ENCODE measurements around a stretch of chr14.

DNA sequence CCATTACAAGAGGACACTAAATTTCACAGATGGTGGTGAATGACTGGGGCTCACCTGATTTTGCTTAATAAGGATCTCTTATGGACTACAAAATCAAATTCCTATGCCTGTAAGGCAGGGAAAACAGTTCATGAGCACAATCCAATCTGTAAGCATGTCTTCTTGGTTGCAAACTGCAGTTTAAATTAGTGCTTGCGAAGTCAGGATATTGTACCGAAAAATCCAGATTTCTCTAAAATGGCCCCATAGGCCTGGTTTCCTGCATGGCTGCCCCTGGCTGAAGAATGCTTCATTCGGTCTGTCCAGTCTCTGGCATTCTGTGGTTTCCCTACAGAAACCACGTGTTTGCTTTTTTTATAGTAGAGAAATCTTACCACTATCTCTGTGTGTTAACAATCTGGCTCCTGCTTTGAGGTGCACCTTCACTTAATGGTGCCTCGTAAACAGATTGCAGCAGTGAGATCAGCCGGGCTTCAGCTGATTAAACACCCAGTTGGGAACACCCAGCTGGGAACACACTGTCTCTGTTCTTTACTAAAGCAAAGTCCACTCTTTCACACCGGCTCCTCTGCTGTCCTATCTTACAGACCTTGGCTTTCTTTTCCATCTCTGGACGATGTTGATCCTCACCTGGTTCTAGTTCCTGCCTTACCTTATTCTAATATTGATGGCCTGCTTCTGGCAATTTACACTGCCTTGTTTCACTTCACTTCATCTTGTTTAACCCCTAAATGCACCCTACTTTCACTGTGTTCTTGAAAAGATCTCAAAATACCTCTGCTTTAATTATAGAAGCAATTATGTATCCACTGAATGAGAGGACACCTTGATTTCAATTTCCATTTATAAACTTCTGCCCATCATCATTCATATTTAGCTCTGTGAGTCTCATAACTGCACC lies 6.7 kb upstream of the DNAAF2 start:
- PRO-cap, 2 experiments, result no peak in any of the 2 experiments
- RAMPAGE, long total RNA, 4 experiments, result no peak in any of the 4 experiments

DNA sequence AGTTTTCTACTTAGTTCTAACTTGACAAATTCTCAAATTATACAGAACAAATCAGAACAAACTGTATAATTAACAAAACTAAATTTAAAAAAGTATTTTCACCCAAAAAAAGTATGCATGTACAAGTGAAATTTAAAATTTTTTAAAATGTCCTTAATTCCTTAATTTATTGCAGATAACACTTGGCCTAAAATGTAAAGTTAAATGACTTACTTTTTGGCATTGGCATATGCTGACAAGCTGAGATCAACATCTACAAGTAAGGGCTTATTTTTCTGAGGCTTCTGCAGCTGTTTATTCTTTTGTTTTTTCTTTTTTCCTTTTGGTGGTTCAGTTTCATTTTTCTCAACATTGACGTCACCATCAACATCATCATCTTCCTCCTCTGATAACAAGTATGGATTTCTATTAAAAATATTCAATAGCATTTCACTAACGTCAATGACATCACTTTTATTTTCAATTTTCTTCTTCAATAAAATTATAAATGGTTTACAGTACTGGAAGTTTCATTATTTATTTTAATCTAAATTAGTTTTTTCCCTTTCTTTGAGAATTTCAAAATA lies 24.1 kb downstream of the NEMF start:
- PRO-cap, 2 experiments, result no peak in any of the 2 experiments
- RAMPAGE, long total RNA, 4 experiments, result no peak in any of the 4 experiments

GRCh38 chr14:49861431-49862030 lies 8.9 kb upstream of the NEMF start:
- PRO-cap, 2 experiments, result peak in 2 of 2 experiments; most common plus-strand start chr14:49861737 (in 2); most common minus-strand start chr14:49861805 (in 2)
- RAMPAGE, long total RNA, 4 experiments, result no peak in any of the 4 experiments

- PRO-cap, 2 experiments, result peak in 1 of 2 experiments; most common minus-strand start chr14:49865499 (in 1)
- RAMPAGE, long total RNA, 4 experiments, result no peak in any of the 4 experiments
Measured at GRCh38 chr14:49865441-49865735, 12.8 kb upstream of the NEMF start.

DNA sequence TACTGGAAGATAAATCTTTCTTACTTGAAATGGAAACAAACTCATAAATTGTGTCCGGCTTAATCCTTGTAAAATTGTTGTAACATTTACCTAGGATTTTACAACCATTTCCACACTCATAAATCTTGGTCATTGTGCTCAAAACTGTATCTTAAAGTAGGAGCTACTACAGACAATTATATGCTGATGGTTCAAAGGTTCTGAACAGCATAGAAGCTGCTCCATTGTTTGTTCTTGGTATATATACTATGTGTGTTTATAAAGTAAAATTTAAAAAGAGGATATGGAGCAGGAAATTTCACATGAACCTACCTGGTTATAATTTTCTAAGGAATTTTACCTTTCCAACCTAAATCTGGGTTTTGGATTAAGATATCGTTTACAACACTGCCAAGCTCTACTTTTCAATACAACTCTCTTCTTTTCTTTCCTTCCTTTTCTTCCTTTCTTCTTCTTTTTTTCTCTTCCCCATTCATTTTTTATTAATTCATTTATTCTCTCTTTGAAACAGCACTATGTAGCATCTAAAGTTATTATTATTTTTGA lies 4.4 kb upstream of the ARF6 start:
- PRO-cap, 2 experiments, result no peak in any of the 2 experiments
- RAMPAGE, long total RNA, 4 experiments, result no peak in any of the 4 experiments

DNA sequence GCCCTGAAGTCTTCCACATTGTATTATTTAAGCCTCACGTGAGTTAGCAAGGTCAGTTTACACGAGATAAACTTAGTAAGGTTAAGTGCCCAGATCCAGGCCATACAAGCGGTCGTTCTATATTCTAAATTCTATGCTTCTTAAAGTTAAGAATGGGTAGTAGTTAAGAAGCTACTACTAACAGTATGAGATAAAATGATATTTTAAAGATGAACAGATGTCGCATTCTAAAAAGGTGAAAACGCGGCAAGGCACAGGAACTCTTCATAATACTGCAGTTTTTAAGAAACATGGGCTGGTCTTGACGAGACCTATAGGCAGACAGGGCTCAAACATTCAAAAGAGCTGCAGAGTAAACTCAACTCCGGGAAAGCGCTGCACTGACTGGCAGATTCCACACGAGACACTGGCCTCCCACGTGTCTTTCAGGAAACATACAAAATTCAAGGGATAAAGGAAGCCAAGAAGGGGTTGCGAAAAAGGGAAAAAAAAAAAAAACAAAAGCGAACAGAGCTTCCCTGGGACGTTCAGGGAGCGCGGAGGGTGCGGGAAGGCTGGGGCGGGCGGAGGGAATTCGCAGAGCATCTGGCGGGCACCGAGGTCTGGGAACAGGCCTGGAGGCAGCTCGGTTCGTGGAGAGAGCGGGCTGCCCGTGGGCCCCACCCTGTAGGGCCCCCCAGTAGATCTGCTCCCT lies 636 bp upstream of the ARF6 start:
- PRO-cap, 2 experiments, result no peak in any of the 2 experiments
- RAMPAGE, long total RNA, 4 experiments, result no peak in any of the 4 experiments

DNA sequence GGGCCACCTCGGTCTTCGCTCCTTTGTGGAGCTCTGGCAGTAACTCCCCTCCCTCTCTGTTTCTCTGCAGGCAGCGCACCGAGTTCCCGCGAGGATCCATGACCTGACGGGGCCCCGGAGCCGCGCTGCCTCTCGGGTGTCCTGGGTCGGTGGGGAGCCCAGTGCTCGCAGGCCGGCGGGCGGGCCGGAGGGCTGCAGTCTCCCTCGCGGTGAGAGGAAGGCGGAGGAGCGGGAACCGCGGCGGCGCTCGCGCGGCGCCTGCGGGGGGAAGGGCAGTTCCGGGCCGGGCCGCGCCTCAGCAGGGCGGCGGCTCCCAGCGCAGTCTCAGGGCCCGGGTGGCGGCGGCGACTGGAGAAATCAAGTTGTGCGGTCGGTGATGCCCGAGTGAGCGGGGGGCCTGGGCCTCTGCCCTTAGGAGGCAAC lies 315 bp downstream of the ARF6 start:
- PRO-cap, 2 experiments, result peak in 1 of 2 experiments; most common plus-strand start position 321 of the sequence (in 1); most common minus-strand start position 350 of the sequence (in 1)
- RAMPAGE, long total RNA, 4 experiments, result start-site peak on the minus strand in 1 of 4 experiments, centred at position 222 of the sequence, 8 reads per replicate

- PRO-cap, 2 experiments, result no peak in any of the 2 experiments
- RAMPAGE, long total RNA, 4 experiments, result no peak in any of the 4 experiments
Measured at GRCh38 chr14:49907114-49907688, 14.3 kb downstream of the ARF6 start.

GRCh38 chr14:49946312-49947134 lies 53.6 kb downstream of the ARF6 start:
- PRO-cap, 2 experiments, result no peak in any of the 2 experiments
- RAMPAGE, long total RNA, 4 experiments, result no peak in any of the 4 experiments

- PRO-cap, 2 experiments, result no peak in any of the 2 experiments
- RAMPAGE, long total RNA, 4 experiments, result start-site peak on the minus strand in 1 of 4 experiments, at chr14:49962912-49962924 at its widest, 6 reads per replicate
Measured at GRCh38 chr14:49962227-49963321, 69.7 kb downstream of the ARF6 start.

DNA sequence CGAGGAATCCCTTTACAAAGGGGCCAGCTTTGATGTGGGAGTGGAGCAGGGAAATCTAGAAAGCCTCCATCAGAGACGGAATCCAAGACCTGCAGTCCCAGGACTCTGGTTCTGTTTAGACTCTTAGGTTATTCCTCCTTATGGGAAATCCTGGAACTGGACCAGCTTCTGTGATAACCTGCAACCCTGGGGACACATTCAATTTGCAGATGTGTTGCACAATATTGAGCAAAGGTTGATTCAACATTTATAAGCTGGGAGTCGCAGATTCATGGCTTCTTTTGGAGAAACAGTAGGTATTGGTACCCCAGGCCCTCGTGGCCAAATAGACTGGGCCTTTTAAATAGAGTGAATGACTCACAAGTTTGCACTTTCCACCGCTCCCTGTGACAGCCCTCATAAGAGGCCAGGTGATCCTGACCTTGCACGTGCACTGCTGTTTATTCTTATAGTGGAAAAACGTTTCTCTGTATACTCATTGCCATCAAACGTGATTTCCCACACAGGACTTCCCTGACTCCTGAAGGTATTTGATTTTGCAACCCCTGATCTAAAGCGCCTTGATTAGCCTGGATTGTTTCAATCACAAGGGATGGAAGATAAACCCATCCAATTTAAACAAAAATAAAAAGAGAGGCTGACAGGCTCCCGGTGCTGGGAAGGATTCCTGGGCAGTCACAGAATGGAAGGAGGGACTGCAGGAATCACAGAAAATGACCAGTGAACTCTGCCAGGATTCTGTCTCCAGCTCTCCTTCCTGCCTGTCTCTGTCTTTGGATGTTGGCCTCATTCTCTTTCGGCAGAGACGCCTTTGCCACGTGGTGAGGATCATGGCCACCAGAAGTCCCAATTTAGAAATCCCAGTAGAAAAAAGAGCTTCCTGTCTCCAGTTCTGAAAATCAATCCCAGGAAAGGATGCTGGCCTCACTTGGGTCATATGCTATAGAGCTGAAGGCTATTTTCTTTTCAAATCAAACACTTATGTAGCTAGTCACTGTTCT lies 97.9 kb downstream of the VCPKMT start:
- PRO-cap, 2 experiments, result no peak in any of the 2 experiments
- RAMPAGE, long total RNA, 4 experiments, result no peak in any of the 4 experiments

DNA sequence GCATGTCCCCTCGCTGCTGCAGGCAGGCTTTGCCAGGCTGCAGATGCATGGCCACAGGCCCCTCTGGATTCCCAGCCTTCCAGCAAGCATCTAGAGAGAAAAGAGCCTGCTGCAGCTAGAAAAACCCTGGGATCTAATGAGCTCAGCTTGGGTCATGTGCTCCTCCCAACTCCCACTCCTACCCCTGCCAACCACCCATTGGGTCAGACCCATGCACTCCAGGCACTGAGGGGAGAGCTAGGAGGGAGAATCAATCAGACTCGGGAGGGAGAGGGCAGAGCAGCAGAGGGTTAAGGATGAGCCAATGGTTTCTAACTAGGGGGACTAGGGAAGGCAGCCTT lies 56.6 kb downstream of the VCPKMT start:
- PRO-cap, 2 experiments, result no peak in any of the 2 experiments
- RAMPAGE, long total RNA, 4 experiments, result no peak in any of the 4 experiments

GRCh38 chr14:50082281-50082767 lies 34.0 kb downstream of the VCPKMT start:
- PRO-cap, 2 experiments, result no peak in any of the 2 experiments
- RAMPAGE, long total RNA, 4 experiments, result no peak in any of the 4 experiments

- PRO-cap, 2 experiments, result no peak in any of the 2 experiments
- RAMPAGE, long total RNA, 4 experiments, result no peak in any of the 4 experiments
Measured at GRCh38 chr14:50122235-50122625, 5.9 kb upstream of the VCPKMT start.

- PRO-cap, 2 experiments, result no peak in any of the 2 experiments
- RAMPAGE, long total RNA, 4 experiments, result no peak in any of the 4 experiments
Measured at GRCh38 chr14:50193178-50193605, 38.2 kb downstream of the SOS2 start.

DNA sequence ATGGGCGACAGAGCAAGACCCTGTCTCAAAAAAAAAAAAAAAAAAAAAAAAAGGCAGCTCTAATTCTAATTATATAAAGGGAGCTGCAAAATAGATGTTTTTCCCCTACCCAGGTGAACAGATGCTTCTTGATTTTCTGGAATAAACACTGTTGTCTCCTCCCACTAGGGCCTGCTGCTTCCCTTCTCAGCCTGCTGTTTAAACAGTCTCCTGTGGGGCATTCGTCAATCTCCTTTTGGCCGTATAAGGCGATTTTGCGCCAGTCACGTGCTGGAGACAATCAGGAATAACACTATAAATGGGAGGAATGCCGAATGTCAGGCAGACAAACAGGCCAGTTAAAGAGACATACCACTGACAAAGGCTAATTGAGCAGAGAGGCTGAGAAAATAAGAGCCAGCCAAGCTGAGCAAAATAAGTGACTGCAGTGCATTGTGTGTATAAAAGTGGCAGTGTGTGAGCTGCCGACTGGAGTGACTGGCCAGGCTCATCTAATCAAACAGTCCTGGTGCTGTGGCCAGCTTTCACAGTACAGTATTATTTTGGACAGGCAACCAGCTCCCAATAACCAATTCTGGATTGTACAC lies 23.2 kb downstream of the DMAC2L start:
- PRO-cap, 2 experiments, result peak in 1 of 2 experiments; most common plus-strand start position 324 of the sequence (in 1); most common minus-strand start position 119 of the sequence (in 1)
- RAMPAGE, long total RNA, 4 experiments, result no peak in any of the 4 experiments

DNA sequence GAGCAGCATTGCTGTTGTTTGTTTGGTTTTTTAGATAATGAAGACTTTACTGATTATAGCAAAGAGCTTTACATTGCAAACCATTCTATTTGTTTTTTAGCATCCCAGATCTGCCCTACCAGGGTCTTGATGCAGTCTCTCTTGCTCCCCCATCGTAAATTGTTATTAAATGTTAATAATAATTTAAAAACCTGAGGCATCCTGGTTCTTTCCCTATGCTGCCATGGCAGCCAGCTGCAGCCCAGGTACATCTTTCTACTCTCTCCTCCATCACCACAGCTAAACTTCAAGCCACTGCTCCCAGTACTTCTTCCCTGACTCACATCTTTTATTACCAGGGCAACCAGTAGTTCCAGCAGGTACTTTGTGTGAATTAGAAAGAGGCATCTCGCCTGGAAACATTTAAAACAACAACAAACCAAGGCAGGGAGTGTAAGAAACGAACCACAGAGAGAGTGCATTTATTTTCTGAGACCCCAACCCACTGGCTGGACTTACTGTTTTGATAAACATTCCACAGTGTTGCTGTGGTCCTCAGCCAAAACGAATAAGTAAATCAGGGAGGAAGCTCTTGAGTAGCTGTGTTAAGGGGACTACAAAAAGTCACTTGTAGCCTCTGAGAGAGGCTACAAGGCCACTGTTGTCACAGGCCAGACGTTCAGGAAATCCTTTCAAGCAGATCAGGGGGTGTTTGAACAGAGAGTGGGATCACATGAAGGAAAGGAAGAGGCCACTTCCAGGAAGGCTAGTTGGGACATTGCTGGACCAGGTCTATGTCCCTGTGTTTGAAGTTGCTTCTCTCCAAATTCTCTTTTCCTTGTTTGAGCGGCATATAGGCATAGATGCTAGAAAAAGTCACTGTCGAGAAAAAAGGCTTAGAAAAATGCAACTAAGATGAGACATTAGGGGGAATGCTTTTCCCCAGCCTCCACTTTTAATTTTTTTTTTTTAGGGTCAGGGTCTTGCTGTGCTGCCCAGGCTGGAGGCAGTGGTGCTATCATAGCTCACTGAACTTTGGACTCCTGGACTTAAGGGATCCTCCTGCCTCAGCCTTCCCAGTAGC lies 33.7 kb downstream of the DMAC2L start:
- PRO-cap, 2 experiments, result no peak in any of the 2 experiments
- RAMPAGE, long total RNA, 4 experiments, result no peak in any of the 4 experiments

- PRO-cap, 2 experiments, result peak in 1 of 2 experiments; most common plus-strand start chr14:50362883 (in 1)
- RAMPAGE, long total RNA, 4 experiments, result no peak in any of the 4 experiments
Measured at GRCh38 chr14:50362502-50363449, 33.9 kb downstream of the CDKL1 start.

- PRO-cap, 2 experiments, result no peak in any of the 2 experiments
- RAMPAGE, long total RNA, 4 experiments, result no peak in any of the 4 experiments
Measured at GRCh38 chr14:50397182-50397888, 654 bp upstream of the CDKL1 start.

- PRO-cap, 2 experiments, result no peak in any of the 2 experiments
- RAMPAGE, long total RNA, 4 experiments, result no peak in any of the 4 experiments
Measured at GRCh38 chr14:50417948-50418362, 21.3 kb upstream of the CDKL1 start.

All from upper lobe of left lung (tissue), 5 donors.